ENCODE measurements around the genes GFM1, LXN and RARRES1.

- PRO-cap, 8 experiments: peak in 3 of 8 experiments; most common minus-strand start chr3:157155616 (in 3)
These were observed 4.2 kb downstream of the CCNL1 start for GRCh38 chr3:157155549-157156304.

DNA sequence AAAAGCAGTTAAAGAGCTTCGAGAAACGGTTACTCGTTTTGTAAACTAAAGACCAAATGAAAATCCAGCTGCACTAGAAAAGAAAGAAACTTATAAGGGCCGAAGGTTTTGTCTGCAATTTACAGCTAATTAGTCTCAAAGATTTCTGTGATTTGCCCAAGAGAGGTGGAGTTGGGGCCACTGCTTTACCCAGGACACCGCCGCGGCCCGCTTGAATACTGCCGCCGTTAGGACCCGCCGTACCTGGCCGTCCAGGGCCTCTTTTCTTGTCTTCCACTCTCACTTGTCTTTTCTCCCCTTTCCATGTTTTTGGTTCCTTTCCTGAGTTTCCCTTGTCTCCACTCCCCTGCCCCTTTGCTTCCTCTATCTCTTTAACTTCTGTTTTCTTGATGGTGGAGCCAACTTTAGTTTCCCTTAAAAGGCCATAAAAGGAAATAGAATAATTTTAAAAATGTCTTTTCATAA lies 15.7 kb upstream of the CCNL1 start:
- PRO-cap, 8 experiments: peak in 2 of 8 experiments; most common plus-strand start position 155 of the sequence (in 1); most common minus-strand start position 285 of the sequence (in 1)

DNA sequence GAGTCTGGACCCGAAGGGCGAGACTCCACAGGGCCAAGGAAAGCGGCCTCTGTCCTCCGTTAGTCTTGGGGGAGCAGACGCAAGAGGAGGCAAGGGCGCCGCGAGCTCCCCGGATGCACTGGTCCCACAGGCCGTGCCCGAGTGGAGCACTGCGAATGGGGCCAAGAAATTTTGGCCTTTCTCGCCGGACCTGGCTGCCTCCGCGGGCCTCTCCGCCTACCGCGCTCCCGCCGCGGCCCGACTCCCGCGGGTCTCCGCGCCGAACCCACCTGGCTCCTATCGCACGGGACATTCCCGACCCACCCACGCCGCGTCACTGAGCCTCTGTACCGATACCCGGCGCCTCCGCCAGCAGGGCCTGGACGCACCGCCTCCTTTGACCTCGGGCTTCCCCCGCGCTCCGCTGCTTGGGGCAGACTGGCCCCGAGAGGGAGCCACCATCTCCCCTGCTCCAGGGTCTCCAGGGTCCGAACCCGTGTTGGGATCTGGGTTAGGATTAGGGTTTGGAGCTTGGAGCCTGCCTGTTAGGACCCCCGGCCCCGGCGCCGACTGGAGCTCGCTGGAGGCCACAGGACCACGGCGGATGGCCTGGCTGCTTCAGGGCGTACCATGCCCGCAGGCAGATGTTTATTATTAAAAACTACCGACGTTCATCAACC lies 11.8 kb downstream of the SHOX2 start:
- PRO-cap, 8 experiments: no peak in any of the 8 experiments

GRCh38 chr3:158644182-158645047 lies at the start of gene GFM1:
TSS of gene GFM1 (plus strand) at chr3:158644527.
- PRO-cap, 8 experiments: peak in 7 of 8 experiments; most common plus-strand start chr3:158644604 (in 7); most common minus-strand start chr3:158644349 (in 1)

GRCh38 chr3:158672209-158673339 lies at the start of gene LXN:
TSS of gene LXN (minus strand) at chr3:158672648.
- PRO-cap, 8 experiments: peak in 8 of 8 experiments; most common plus-strand start chr3:158672548 (in 1); most common minus-strand start chr3:158672641 (in 4)

GRCh38 chr3:158698898-158699352 lies 26.5 kb upstream of the LXN start:
- PRO-cap, 8 experiments: no peak in any of the 8 experiments

- PRO-cap, 8 experiments: no peak in any of the 8 experiments
These were observed at the start of gene RARRES1 for GRCh38 chr3:158731971-158732919. TSS of gene RARRES1 (minus strand) at chr3:158732457.

- PRO-cap, 8 experiments: no peak in any of the 8 experiments
These were observed 670 bp upstream of the RARRES1 start for GRCh38 chr3:158732920-158733334.

DNA sequence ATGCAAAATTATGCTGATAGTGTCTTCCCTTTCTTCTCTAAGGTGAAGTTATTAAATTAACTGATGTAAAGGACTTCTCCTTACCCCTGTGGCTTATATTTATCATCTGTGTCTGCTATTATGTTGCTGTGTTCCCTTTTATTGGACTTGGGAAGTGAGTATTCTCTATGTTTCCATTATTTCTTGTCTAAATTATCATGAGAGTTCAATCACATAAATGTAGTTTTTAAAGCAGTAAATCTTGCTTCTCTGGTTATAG lies 18.2 kb downstream of the MFSD1 start:
- PRO-cap, 8 experiments: no peak in any of the 8 experiments

GRCh38 chr3:159668398-159669069 lies 395.5 kb downstream of the IQCJ-SCHIP1 start:
- PRO-cap, 8 experiments: no peak in any of the 8 experiments

DNA sequence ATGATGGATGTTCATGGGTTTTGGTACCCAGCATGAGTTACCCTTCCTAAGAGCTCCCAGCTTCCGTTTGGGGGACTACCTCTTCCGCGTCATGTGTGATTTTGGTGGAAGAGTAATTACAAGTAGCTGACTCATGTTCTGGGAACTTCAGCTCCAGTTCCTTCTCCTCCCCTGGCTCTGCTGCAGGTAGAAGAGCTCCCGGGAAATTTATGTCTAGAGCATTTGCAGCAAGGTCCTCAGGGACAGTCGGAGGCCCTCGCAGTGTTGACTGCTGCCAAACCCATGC lies 445.3 kb upstream of the C3orf80 start:
- PRO-cap, 8 experiments: no peak in any of the 8 experiments

DNA sequence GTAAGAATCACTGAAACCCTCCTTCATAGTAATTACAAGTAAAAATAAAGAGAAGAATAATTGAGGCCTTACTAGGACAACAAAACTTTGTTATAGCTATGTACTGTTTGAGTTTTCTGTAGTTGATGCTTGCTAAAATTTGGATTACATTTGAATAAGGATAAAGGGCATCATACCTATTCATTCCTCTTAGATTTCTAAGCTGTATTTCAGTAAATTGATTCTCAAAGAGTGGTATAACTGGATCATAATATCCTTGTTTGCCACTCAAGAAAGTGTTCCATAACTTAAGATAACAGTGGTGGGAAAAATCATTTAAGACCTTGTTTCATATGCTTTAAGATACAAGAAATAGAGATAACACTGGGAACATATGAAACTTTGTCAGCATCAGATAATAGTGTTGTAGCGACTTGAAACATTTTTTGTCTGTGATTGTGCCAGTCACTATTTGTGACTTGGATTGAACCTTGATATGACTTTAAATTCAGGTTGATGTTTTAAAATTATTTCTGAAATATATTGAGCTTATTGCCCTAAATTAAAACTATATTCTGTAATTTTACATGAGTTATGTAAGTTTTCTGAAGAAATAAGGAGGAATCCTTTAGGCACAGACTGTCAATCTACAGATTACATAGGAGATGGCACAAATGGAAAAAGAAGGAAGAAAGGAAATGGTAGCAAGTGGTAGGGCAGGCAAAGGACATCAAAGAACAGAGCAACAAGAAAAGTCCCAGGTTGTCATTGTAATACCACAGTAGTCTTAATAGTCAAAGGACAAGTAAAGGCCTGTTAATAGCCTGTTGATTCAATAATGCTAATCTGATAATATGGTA lies 8.9 kb downstream of the SMC4 start:
- PRO-cap, 8 experiments: no peak in any of the 8 experiments

GRCh38 chr3:160416104-160416704 lies 16.8 kb downstream of the SMC4 start:
- PRO-cap, 8 experiments: no peak in any of the 8 experiments

- PRO-cap, 8 experiments: no peak in any of the 8 experiments
These were observed 646 bp downstream of the ARL14 start for GRCh38 chr3:160677410-160678202.

- PRO-cap, 8 experiments: peak in 5 of 8 experiments; most common plus-strand start chr3:160719266 (in 5)
These were observed 37.0 kb upstream of the PPM1L start for GRCh38 chr3:160719057-160719454.

- PRO-cap, 8 experiments: peak in 8 of 8 experiments; most common plus-strand start chr3:160755584 (in 7); most common minus-strand start chr3:160755451 (in 8)
These were observed 708 bp upstream of the PPM1L start for GRCh38 chr3:160755304-160755741.

DNA sequence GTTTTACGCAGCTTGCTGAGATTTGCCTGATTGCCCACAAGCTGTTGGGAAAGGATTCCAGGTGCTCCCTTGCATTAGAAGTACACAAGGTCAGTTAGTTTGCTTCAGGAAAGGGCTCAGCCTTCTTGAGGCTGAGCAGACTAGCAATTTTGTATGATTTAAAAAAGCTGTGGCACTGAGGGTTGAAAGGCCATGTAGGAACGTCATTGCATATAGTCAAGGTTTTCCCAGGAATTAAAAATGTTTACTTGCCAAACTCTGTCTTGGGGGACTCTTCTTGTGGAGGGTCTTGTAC lies 156.6 kb downstream of the B3GALNT1 start:
- PRO-cap, 8 experiments: no peak in any of the 8 experiments

DNA sequence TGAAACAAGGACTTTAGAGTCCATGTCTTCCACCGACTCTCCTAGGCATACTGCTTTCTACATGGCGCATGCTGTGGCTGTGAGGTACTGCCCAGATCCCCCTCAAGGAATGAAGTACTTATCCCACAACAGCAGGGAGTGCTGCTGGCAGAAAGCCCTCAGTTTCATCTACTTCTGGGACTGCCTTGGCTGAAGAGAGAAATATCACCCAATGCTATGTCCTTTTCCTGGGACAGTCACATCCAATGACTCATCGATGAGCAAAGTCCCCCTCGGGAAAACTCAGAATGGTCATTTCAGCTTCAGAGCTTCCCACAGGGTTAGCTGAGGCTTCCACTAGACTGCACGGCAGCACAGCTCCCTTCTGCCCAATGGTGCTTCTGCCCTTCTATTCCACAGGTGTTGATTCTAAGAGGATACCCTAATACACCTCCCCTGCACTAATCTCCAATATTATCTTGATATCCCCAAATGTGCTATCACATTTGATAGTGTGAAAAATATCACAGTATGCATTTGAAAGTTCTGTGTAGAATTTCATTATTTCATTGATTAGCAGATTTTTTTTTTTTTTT lies 3.6 kb upstream of the NMD3 start:
- PRO-cap, 8 experiments: no peak in any of the 8 experiments

GRCh38 chr3:161372315-161373149 lies 1.2 kb upstream of the SPTSSB start:
- PRO-cap, 8 experiments: no peak in any of the 8 experiments

DNA sequence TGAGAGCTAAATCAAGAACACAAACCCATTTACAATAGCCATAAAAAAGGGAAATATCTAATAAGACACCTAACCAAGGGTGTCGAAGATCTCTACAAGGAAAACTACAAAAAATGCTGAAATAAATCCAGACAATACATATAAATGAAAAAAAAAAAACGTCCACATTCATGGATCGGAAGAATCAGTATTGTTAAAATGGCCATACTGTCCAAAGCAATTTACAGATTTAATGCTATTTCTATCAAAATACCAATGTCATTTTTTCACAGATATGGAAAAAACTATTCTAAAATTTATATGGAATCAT lies 881.0 kb downstream of the SI start:
- PRO-cap, 8 experiments: no peak in any of the 8 experiments

Measured in peripheral blood mononuclear cell (primary cell).